SK-N-DZ (cell line): ENCODE measurements around a stretch of chr10.

DNA sequence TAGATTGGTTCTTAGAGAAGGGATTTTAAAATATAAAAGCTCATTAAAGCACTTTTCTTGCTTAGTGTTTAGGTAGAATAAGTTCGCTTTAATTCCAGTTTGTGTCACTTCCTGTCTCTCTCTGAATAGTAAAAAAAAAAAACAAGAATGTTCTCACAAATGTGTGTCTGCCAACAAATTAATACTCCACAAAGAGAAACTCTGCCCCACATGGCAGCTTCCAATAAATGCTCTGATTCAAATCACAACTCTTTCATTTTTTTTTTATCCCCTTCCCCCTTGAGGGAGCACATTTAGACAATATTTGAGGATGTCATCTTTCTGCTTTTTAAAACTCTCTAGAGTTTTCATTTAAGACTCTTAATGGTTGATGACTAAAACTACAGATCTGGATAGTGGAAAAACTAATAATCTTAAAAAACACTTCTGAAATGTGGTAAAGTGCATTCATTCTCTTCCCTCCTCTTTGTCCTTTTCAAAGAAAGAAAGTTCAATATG, 42.2 kb downstream of the ARID5B start:
RAMPAGE:
- cytosol, long total RNA, result no peak
- nucleus, long total RNA, result no peak

GRCh38 chr10:61986585-61987118, 85.2 kb downstream of the ARID5B start:
RAMPAGE:
- cytosol, long total RNA, result no peak
- nucleus, long total RNA, result no peak

DNA sequence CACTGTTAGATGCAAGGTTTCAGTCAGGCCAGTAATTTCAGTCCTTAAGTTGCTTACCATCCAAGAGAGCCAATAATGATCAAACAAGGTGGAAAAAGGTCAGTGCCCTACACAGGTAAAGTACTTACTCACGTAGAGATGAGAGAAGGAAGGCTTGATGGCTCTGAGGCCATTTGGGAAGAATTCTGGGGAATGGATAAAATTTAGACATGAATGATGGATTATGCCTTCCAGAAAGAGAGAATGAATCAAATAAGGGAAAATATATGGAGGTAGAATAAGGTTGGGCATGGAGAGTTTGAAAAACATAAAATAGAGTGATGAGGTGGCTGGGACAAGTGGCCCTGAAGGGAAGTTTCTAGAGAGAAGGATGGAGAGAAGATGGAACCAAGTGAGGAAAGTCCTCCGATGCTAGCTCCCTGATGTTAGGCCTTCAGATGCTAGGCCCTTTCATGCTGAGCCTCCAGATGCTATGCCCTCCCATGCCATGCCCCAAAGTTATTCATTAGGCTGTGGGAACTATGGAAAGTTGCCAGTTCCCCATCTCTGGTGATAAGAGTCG, 159.7 kb downstream of the ARID5B start:
RAMPAGE:
- cytosol, long total RNA, result no peak
- nucleus, long total RNA, result no peak

GRCh38 chr10:62072775-62073166, 171.3 kb downstream of the ARID5B start:
RAMPAGE:
- cytosol, long total RNA, result no peak
- nucleus, long total RNA, result no peak

GRCh38 chr10:62082407-62083230, 181.1 kb downstream of the ARID5B start:
RAMPAGE:
- cytosol, long total RNA, result no peak
- nucleus, long total RNA, result no peak

RAMPAGE:
- cytosol, long total RNA, result no peak
- nucleus, long total RNA, result no peak
Observed at GRCh38 chr10:62503090-62503557, 129.0 kb downstream of the ZNF365 start.

DNA sequence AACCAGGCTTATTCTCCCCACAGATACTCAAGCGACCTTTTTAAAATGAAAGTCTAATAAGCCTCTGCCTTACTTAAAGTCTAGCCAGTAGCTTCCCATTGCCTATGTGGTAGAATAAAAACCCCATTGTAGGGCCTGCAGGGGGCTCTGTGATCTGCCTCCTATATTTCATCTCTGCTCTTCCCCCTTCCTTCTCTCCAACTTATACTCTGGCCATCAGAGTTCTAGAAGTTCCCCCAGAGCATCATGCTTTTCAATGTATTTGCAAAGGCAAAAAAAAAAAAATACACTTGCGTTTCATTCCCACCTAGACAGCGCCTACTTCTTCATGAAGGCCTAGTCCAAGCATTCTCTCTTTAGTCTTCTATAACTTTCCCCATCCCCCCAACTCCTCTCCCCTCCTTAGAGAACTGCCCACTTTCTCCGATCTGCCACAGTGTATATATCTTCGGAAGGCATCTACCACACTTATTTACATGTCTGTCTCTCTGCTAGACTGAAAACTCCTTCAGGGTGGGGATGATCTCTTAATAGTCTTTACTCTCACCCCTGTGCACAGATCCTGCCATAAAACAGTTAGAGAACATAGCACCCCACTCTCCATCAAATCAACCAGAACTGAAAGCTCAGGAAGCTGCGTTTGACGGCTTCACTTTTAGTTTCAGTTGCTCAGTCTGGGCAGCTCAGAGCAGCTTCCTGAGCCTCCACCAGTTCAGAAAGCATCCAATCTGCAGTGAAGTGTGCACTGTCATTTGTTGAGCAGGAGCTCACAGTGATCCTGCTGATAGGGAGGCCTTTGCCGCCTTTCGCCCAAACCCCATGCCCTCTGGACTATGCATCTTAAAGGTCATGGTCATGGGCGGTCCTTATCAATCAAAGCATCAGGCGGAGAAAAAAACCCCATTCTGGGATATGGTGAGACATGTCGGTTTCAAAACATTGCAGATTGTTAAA, 167.4 kb upstream of the ADO start:
RAMPAGE:
- cytosol, long total RNA, result no peak
- nucleus, long total RNA, result no peak

DNA sequence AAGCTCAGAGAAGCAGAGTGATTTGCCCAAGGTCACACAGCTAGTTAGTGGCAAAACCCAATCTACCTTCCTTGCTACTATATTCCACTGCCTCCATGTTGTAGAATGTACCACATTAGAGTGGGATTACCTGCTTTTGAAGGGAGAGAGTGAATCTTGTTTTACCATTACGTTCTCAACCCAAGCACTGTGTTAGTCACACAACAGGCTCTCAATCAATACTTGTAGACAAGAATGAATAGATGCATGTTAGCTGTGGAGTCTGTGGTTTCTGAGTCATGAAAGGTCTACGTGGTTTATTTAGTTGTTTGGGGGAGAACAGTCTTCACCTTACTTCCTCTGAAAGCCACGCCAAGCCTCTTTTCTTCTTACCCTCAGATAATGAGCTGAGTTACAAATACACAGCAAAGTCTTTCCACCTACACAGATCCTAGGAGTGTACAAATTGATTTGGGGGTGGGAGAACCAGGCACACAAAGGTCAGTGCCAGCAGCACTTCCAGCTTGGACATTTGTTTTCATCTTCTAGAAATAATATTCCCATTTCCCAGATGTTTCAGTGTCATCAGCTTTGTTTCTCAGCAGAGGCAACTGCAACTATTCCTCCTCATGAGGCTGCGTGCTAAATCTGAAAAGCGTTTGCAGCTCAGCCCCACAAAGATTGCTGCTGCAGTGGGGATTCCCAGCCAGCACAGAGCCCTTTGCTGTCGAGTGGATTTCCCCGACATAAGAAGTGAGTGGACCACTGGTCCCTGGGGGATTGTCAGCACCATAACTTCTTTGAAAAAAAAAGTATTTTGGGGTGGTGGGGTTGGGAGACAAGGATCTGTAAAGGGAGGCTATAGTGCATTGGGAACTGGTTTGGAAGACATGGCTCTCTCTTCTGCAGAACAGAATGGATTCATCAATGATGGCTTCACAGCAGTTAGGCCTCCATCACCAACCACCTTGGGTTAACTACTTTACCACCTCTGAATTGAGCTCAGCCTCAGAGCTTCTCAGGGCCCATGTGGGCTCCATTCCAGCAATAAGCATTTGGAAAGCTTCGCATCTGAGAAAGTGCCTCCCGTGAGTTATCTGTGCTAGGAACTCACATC, 71.3 kb upstream of the ADO start:
RAMPAGE:
- cytosol, long total RNA, result no peak
- nucleus, long total RNA, result no peak

GRCh38 chr10:62911634-62912106, 95.5 kb upstream of the EGR2 start:
RAMPAGE:
- cytosol, long total RNA, result no peak
- nucleus, long total RNA, result no peak

DNA sequence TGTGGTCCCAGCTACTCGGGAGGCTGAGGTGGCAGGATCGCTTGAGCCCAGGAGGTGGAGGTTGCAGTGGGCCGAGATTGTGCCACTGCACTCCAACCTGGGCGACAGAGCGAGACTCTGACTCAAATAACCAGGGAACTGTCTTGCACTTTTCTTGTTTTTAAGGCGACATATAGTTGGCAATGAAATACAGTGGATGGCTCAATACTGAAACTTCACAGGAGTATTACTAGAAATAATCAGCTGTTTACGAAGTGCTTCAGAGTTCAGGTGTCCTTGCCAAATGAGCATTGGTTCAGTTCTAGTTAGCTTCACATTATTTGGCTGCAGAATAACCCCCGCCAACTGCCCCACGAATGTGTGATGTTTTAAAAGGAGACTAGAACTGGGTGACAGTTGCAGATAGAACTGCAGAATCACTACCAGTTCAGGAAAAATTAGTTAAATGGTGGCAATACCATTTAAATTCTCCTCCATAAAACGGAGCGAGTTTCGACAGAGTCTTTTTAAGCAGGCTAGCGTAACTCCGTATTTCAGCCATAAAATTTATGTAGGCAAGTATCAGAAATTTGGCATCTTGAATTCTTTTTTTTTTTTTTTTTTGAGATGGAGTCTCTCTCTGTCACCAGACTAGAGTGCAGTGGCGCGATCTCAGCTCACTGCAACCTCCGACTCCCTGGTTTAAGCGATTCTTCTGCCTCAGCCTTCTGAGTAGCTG, 2.1 kb downstream of the NRBF2 start:
RAMPAGE:
- cytosol, long total RNA, result no peak
- nucleus, long total RNA, result no peak

GRCh38 chr10:63197309-63197709, 64.2 kb downstream of the NRBF2 start:
RAMPAGE:
- cytosol, long total RNA, result no peak
- nucleus, long total RNA, result no peak

DNA sequence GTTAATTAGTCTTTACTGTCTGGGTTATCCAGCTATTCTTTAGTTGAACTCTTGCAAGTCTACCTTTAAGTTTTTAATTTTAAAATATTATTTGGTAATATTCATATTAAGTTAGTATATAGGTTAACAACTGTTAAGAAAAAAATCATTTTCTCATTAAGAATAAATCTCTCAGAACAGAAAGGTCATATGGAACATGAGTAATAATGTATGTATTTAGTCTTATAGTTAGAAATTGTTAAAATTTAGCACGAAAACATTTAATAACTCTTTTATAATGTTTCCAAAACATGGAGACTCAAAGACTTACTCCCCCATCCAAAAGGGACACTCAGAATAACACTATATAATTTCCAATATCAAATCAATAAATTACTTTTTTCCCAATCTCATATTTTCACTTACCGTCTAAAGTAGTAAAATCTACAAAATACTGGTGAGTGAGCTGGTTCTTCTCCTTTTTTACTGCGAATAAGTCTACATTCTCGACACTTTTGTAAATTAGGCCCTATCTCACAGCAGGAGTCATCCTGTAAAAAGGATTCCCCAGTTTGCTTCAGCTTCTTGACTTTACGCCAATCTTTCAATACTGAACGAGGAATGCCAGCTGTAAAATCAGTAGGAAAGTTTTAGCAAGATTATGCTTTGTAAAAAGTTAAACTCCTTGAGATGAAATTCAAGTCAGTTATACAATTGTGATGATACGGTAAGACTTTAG, 67.1 kb downstream of the NRBF2 start:
RAMPAGE:
- cytosol, long total RNA, result no peak
- nucleus, long total RNA, result no peak

GRCh38 chr10:63243923-63244615, 110.9 kb downstream of the NRBF2 start:
RAMPAGE:
- cytosol, long total RNA, result no peak
- nucleus, long total RNA, result no peak

DNA sequence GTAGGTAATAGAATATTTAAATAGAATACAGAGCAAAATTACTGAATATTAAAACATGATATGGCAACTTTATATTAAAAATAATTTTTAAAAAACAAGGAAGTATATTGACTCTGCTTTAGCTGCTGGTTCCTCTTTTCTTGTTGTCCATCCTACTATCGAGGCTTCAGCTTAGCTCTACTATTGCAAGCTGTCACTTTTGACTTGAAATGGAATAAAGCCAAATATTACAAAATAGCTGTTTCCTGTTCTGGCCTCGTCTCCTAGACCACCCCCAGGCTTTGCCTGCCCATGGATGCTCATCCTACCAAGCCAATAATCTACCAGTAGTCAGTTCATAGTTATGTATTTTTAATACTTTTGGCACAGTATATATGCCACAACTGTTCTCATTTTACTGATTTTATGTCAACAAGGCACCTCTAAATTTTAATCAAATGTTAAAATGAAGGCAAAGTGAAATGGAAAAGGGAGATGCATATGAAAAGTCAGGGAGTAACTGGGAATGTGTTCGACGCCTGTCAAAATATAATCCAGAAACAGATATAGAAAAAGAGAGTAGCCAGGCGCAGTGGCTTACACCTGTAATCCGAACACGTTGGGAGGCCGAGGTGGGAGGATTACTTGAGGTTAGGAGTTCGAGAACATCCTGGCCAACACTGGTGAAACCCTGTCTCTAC, 123.4 kb downstream of the NRBF2 start:
RAMPAGE:
- cytosol, long total RNA, result no peak
- nucleus, long total RNA, result no peak

DNA sequence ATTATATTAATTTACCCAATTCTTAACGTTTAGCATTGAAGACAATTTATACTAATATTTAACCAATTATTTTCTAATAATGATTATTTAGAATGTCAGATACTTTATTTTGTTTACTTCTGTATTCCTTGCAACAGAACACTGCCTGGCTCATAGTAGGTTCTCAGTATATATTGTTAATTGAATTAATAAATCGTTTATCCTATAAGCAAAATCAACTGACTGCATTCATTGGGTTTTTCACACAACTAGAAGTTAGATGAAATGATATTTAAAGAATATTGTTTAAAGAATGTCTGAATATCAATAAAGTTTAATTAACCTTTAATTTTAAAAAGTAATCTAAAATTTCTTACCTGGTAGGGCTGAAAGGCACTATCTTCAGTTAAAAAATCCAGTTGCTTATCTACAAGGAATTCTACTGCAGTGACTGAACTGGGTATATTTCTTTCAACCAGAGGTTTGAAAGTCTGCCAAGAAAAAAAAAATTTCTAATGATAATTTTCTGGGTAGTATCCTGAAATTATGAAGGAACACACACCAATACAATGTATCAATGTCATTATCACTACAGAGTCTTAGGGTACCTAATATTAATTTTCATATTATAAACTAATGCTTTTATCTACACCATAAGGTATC, 131.3 kb downstream of the NRBF2 start:
RAMPAGE:
- cytosol, long total RNA, result no peak
- nucleus, long total RNA, result no peak

DNA sequence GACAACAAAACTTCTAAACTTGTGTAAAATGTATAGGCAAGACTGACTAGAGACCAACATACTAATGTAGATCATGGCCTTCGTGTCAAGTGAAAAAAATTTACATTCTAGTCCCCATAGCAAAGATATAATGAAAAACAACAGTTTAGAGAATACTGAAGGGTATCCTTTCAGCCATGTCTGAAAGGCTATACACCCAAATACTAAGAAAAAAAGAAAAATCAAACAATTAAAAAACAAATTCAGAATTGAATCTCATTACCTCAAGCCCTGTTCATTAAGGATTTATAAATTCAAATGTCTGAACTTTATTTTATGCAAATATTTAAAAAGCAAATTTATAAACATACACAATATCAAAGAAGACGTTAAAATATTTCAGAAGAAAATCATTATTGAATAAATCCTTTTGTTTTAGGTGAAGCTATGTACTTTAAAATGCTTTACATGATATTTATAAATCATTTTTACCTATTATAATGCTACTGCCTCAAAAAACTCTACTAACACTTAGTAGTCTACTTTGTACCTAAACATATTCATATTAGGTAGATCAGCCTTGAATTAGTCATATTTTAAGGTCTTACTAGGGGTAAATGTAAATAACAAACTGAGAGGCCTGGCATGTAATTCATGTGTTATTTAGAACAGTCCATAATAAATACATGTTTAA, 21.6 kb upstream of the REEP3 start:
RAMPAGE:
- cytosol, long total RNA, result no peak
- nucleus, long total RNA, result no peak

DNA sequence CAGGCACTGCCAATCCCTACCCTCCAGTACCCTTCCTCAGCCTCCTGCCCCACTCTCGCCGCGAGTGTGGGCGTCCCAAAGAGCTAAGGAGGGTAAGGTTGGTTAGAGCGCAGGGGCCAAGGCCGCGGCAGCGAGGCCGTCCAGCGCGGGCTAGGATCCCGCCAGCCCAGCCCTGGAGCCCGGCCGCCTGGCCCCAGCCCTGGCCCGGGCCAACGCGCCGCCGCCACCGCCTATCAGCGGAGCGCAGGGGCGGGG, 219 bp upstream of the REEP3 start:
RAMPAGE:
- cytosol, long total RNA, result no peak
- nucleus, long total RNA, result no peak

RAMPAGE:
- cytosol, long total RNA, result no peak
- nucleus, long total RNA, result no peak
Observed at GRCh38 chr10:63542381-63543132, 21.4 kb downstream of the REEP3 start.

DNA sequence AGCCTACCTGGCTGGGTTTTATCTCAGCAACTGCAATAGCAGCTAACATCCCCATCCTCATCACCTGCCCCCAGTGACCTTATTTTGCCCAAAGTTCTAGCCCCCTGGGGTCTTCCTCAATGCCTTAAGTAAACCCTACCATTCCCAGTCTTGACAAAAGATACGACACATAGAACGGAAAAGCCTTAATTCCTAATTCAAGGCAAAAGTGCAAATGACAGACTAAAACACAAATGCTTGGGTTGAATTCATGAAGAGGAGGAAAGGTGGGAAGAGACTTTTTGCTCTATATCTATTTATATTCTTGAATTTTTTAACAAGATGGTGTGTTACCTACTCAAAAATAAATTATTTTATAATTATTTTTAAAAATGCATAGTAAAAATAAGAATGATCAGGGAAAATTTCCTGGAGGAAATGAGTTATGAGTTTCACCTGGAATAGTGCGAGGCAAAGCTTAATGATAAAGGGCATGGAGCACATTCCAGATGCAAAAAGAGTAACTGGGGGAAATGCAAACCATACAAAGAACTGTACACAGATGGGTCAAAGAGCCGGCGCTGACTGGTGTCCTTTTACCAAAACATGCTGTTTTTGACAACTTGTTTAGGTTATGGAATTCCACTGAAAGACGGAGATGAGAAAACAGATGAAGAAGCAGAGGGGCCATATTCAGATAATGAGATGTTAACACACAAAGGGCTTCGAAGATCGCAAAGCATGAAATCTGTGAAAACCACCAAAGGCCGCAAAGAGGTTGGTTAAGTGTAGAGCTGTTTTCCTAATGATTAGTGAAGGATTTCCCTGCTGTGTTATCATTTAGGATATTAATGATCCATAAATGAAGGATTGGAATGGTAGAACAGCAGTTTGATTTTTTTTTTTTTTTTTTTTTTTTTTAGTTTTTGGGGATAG, 98.1 kb downstream of the REEP3 start:
RAMPAGE:
- cytosol, long total RNA, result no peak
- nucleus, long total RNA, result no peak

RAMPAGE:
- cytosol, long total RNA, result no peak
- nucleus, long total RNA, result no peak
Observed at GRCh38 chr10:63700776-63701117, 179.5 kb downstream of the REEP3 start.